K562 (cell line): ENCODE measurements around the genes GMPPB, RBM5 and HYAL3.

DNA sequence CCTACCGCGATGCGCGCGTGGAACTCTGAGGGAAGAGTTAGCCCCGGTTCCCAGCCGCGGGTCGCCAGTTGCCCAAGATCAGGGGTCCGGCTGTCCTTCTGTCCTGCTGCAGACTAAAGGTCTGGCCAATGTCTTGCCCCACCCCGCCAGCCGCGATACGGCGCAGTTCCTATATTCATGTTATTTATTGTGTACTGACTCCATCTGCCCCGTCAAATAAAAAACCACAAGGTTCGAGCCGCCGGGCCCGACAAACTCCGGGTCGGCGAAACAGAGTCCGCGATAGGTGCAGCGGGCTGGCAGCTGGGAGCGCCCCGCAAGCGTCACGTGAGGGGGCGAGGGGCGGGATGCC lies 336 bp upstream of the WDR6 start:
- RAMPAGE, long total RNA = no peak
- RRBS = 3% methylated on average over 10 of the region's 32 CpGs
PRO-cap:
- standard = bidirectional peak, plus-strand start outside the sequence, minus-strand start at position 329 of the sequence
- CoPRO, capped RNA only, 2 experiments = peak in 2 of 2 experiments; most common minus-strand start position 329 of the sequence (in 2)
- CoPRO, capped and uncapped RNA, 2 experiments = peak in 2 of 2 experiments; most common minus-strand start position 263 of the sequence (in 1)
- CoPRO, uncapped RNA only, 2 experiments = peak in 1 of 2 experiments; most common minus-strand start position 262 of the sequence (in 1)
CAGE:
- cytosol, long polyA plus RNA = no peak
- long polyA plus RNA = no peak
- nucleolus, long total RNA = no peak
- nucleus, long polyA plus RNA = no peak

- RAMPAGE, long total RNA = no peak
- RRBS = no CpG with 5 or more reads among the region's 14 CpGs
PRO-cap:
- standard = no peak
- CoPRO, capped RNA only, 2 experiments = no peak in any of the 2 experiments
- CoPRO, capped and uncapped RNA, 2 experiments = no peak in any of the 2 experiments
- CoPRO, uncapped RNA only, 2 experiments = no peak in any of the 2 experiments
CAGE:
- cytosol, long polyA plus RNA = no peak
- long polyA plus RNA = no peak
- nucleolus, long total RNA = no peak
- nucleus, long polyA plus RNA = no peak
Measured at GRCh38 chr3:49013115-49013554, 5.2 kb downstream of the DALRD3 start.

- RAMPAGE, long total RNA = no peak
- RRBS = no CpG with 5 or more reads among the region's 3 CpGs
PRO-cap:
- standard = no peak
- CoPRO, capped RNA only, 2 experiments = no peak in any of the 2 experiments
- CoPRO, capped and uncapped RNA, 2 experiments = no peak in any of the 2 experiments
- CoPRO, uncapped RNA only, 2 experiments = no peak in any of the 2 experiments
CAGE:
- cytosol, long polyA plus RNA = no peak
- long polyA plus RNA = no peak
- nucleolus, long total RNA = no peak
- nucleus, long polyA plus RNA = no peak
Measured at GRCh38 chr3:49175949-49176417, 4.6 kb downstream of the KLHDC8B start.

DNA sequence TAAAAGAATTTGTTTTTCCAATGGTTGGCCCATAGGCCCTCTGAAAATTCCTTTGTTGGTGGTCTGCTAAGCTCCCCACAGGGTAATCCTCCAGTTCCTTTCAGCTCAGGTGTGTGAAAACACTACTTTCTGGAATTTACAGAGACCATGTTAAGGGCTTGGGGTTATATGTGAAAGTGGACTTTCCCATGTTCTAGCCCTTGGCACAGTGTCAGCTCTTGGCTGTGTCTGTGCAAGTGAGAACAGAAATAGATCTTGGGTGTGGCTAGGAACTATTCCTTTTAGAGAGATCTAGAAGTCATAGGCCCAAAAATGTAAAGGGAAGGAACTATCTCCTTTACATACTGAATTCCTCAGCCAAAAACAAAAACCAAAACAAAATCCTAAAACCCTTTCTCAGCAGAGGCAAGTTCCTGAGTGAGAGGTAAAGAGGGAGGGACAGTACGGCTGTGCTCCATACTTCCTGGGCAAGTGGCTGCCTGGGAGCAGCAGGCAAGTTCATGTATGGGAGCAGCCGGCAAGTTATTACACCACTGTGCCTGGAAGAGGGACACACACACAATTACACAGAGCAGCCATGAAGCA lies 19.8 kb upstream of the C3orf62 start:
- RAMPAGE, long total RNA = no peak
- RRBS = no CpG with 5 or more reads among the region's 2 CpGs
PRO-cap:
- standard = no peak
- CoPRO, capped RNA only, 2 experiments = no peak in any of the 2 experiments
- CoPRO, capped and uncapped RNA, 2 experiments = no peak in any of the 2 experiments
- CoPRO, uncapped RNA only, 2 experiments = peak in 1 of 2 experiments; most common minus-strand start position 238 of the sequence (in 1)
CAGE:
- cytosol, long polyA plus RNA = no peak
- long polyA plus RNA = no peak
- nucleolus, long total RNA = no peak
- nucleus, long polyA plus RNA = no peak

DNA sequence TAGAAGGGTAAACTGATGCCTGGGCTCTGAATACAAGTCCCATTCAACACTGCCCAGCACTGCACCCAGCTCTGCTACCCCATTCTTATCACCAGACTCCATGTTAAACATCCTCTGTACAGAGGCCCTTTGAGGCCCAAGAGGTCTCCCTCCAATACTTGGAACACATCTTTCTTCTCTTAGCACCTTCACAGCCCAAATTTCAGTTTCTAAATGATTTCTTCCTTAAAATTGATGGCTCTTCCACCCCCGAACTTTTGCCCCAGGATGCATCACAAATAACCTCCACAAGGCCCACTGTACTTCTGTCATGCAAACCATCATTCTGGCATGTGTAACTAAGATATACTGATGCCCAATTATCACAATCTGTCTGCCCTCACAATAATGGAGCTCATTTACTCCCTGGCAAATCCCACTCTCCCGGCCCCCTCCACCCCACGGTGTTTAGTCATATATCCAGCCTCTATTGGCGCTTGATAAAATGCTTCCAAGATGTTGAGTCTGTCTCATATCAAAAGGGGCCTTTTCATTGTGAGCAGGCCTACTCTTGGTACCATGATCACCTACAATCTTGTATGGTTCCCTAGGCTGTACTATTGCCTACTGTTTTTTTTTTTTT lies 12.6 kb upstream of the GPX1 start:
- RAMPAGE, long total RNA = no peak
- RRBS = no CpG with 5 or more reads among the region's 4 CpGs
PRO-cap:
- standard = no peak
- CoPRO, capped RNA only, 2 experiments = no peak in any of the 2 experiments
- CoPRO, capped and uncapped RNA, 2 experiments = no peak in any of the 2 experiments
- CoPRO, uncapped RNA only, 2 experiments = no peak in any of the 2 experiments
CAGE:
- cytosol, long polyA plus RNA = no peak
- long polyA plus RNA = no peak
- nucleolus, long total RNA = no peak
- nucleus, long polyA plus RNA = no peak

- RAMPAGE, long total RNA = no peak
- RRBS = no CpG with 5 or more reads among the region's 8 CpGs
PRO-cap:
- standard = no peak
- CoPRO, capped RNA only, 2 experiments = no peak in any of the 2 experiments
- CoPRO, capped and uncapped RNA, 2 experiments = no peak in any of the 2 experiments
- CoPRO, uncapped RNA only, 2 experiments = no peak in any of the 2 experiments
CAGE:
- cytosol, long polyA plus RNA = no peak
- long polyA plus RNA = no peak
- nucleolus, long total RNA = no peak
- nucleus, long polyA plus RNA = no peak
Measured at GRCh38 chr3:49666507-49667028, 7.6 kb upstream of the APEH start.

- RAMPAGE, long total RNA = no peak
- RRBS = no CpG with 5 or more reads among the region's 12 CpGs
PRO-cap:
- standard = no peak
- CoPRO, capped RNA only, 2 experiments = no peak in any of the 2 experiments
- CoPRO, capped and uncapped RNA, 2 experiments = no peak in any of the 2 experiments
- CoPRO, uncapped RNA only, 2 experiments = no peak in any of the 2 experiments
CAGE:
- cytosol, long polyA plus RNA = no peak
- long polyA plus RNA = no peak
- nucleolus, long total RNA = no peak
- nucleus, long polyA plus RNA = no peak
Measured at GRCh38 chr3:49675863-49676337, 1.7 kb downstream of the APEH start.

GRCh38 chr3:49723665-49724625 lies at the start of gene GMPPB:
Gene GMPPB, minus strand, starts transcription at chr3:49723951.
- RAMPAGE, long total RNA = no peak
- RRBS = 2% methylated on average over 32 of the region's 101 CpGs
PRO-cap:
- standard = bidirectional peak, plus-strand start at chr3:49724219, minus-strand start at chr3:49723951
- CoPRO, capped RNA only, 2 experiments = peak in 2 of 2 experiments; most common plus-strand start chr3:49724219 (in 2); most common minus-strand start chr3:49723950 (in 1)
- CoPRO, capped and uncapped RNA, 2 experiments = peak in 2 of 2 experiments; most common plus-strand start chr3:49724219 (in 2); most common minus-strand start chr3:49723911 (in 1)
- CoPRO, uncapped RNA only, 2 experiments = peak in 2 of 2 experiments; most common plus-strand start chr3:49723905 (in 1); most common minus-strand start chr3:49724038 (in 2)
CAGE:
- cytosol, long polyA plus RNA = no peak
- long polyA plus RNA = no peak
- nucleolus, long total RNA = no peak
- nucleus, long polyA plus RNA = no peak

GRCh38 chr3:49901634-49902134 lies 2.0 kb downstream of the MST1R start:
- RAMPAGE, long total RNA = no peak
- RRBS = no CpG with 5 or more reads among the region's 7 CpGs
PRO-cap:
- standard = no peak
- CoPRO, capped RNA only, 2 experiments = no peak in any of the 2 experiments
- CoPRO, capped and uncapped RNA, 2 experiments = no peak in any of the 2 experiments
- CoPRO, uncapped RNA only, 2 experiments = no peak in any of the 2 experiments
CAGE:
- cytosol, long polyA plus RNA = no peak
- long polyA plus RNA = no peak
- nucleolus, long total RNA = no peak
- nucleus, long polyA plus RNA = no peak

DNA sequence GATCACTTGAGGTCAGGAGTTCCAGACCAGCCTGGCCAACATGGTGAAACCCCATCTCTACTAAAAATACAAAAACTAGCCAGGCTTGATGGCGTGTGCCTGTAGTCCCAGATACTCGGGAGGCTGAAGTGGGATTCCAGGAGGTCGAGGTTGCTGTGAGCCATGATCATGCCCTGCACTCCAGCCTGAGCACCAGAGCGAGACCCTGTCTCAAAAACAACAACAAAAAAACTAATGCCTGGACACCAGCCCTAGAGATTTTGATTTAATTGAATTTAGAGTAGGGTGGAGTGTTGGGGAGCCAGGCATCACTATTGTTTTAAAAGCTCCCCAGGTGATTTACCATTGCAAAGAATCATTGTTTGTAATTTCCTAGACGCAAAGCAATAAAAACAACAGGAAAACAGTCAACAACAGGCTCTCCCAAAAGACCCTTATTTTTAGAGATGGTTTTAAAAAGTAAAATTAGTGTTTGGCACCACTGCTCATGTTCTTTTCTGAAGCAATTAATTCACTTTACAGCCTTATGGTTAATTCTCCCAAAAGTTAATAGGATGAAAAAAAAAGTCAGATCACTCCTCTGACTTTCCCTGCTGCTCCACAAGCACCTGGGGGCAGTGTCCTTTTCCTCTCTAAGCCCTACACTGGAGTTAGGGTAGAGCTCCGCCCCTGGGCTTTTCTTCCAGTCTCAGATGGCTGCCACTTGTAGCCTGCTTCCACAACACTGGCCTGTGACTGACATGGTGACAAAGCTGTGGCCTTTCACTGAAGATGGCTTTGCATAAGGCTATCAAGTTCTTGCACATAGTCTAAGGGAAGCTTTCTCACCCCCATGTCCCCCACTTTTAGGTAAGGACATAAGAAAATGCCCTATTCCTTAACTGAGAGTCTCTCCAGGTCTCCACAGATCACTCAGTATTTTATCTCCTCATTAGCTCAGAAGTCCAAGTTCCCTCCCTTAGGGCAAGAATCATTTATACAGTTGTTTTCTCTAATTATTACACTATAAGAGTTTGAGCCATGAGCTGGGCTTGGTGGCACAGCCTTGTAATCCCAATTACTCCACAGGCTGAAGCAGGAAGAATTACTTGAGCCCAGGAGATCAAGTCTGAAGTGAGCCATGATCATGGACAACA lies 1.2 kb upstream of the MON1A start:
- RAMPAGE, long total RNA = no peak
- RRBS = no CpG with 5 or more reads among the region's 6 CpGs
PRO-cap:
- standard = bidirectional peak, plus-strand start at position 685 of the sequence, minus-strand start at position 619 of the sequence
- CoPRO, capped RNA only, 2 experiments = peak in 2 of 2 experiments; most common plus-strand start position 684 of the sequence (in 2); most common minus-strand start position 619 of the sequence (in 1)
- CoPRO, capped and uncapped RNA, 2 experiments = no peak in any of the 2 experiments
- CoPRO, uncapped RNA only, 2 experiments = peak in 1 of 2 experiments; most common plus-strand start position 685 of the sequence (in 1); most common minus-strand start position 548 of the sequence (in 1)
CAGE:
- cytosol, long polyA plus RNA = no peak
- long polyA plus RNA = no peak
- nucleolus, long total RNA = no peak
- nucleus, long polyA plus RNA = no peak

GRCh38 chr3:50088564-50089104 lies at the start of gene RBM5:
Gene RBM5, plus strand, starts transcription at chr3:50088919.
- RAMPAGE, long total RNA = start-site peak on the plus strand at chr3:50088935-50088974, 1,547 and 1,422 reads in 2 replicates
- RRBS = no CpG with 5 or more reads among the region's 30 CpGs
PRO-cap:
- standard = bidirectional peak, plus-strand start at chr3:50088919, minus-strand start at chr3:50088847
- CoPRO, capped RNA only, 2 experiments = peak in 2 of 2 experiments; most common plus-strand start chr3:50088919 (in 2); most common minus-strand start chr3:50088826 (in 2)
- CoPRO, capped and uncapped RNA, 2 experiments = peak in 2 of 2 experiments; most common plus-strand start chr3:50088954 (in 2); most common minus-strand start chr3:50088817 (in 2)
- CoPRO, uncapped RNA only, 2 experiments = no peak in any of the 2 experiments
CAGE:
- cytosol, long polyA plus RNA = start-site peak on the plus strand at chr3:50088945-50088977, 184 and 97 reads in 2 replicates
- long polyA plus RNA = start-site peak on the plus strand at chr3:50088931-50088955, 118 and 200 reads in 2 replicates
- nucleolus, long total RNA = no peak
- nucleus, long polyA plus RNA = start-site peak on the plus strand at chr3:50088937-50088977, 566 and 599 reads in 2 replicates

- RAMPAGE, long total RNA = no peak
- RRBS = no CpG with 5 or more reads among the region's 40 CpGs
PRO-cap:
- standard = no peak
- CoPRO, capped RNA only, 2 experiments = no peak in any of the 2 experiments
- CoPRO, capped and uncapped RNA, 2 experiments = no peak in any of the 2 experiments
- CoPRO, uncapped RNA only, 2 experiments = no peak in any of the 2 experiments
CAGE:
- cytosol, long polyA plus RNA = no peak
- long polyA plus RNA = no peak
- nucleolus, long total RNA = no peak
- nucleus, long polyA plus RNA = no peak
Measured at GRCh38 chr3:50194631-50195293, 3.4 kb downstream of the GNAT1 start.

DNA sequence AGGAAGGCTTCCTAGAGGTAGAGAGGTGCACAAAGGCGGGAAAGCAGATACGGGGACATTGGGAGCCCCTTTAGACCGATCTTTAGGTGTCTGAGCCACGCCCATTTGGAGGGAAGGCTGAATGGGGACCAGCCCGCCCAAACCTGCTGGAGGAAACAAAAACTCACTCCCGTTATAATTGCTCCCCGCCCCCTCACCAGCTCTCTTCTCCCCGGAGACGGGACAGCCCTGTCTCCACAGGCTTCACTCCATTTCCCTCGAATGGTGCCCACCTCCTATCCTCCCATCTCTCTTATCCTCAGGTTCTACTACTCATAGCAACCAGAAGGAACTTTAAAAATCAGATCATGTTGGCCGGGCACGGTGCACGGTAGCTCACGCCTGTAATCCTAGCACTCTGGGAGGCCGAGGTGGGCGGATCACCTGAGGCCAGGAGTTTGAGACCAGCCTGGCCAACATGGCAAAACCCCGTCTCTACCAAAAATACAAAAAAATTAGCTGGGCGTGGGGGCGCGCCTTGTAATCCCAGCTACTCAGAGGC lies 8.0 kb upstream of the GNAI2 start:
- RAMPAGE, long total RNA = no peak
- RRBS = no CpG with 5 or more reads among the region's 20 CpGs
PRO-cap:
- standard = bidirectional peak, plus-strand start at position 292 of the sequence, minus-strand start at position 107 of the sequence
- CoPRO, capped RNA only, 2 experiments = no peak in any of the 2 experiments
- CoPRO, capped and uncapped RNA, 2 experiments = no peak in any of the 2 experiments
- CoPRO, uncapped RNA only, 2 experiments = no peak in any of the 2 experiments
CAGE:
- cytosol, long polyA plus RNA = no peak
- long polyA plus RNA = no peak
- nucleolus, long total RNA = no peak
- nucleus, long polyA plus RNA = no peak

GRCh38 chr3:50252277-50252691 lies 16.3 kb downstream of the GNAI2 start:
- RAMPAGE, long total RNA = no peak
- RRBS = no CpG with 5 or more reads among the region's 15 CpGs
PRO-cap:
- standard = no peak
- CoPRO, capped RNA only, 2 experiments = no peak in any of the 2 experiments
- CoPRO, capped and uncapped RNA, 2 experiments = no peak in any of the 2 experiments
- CoPRO, uncapped RNA only, 2 experiments = no peak in any of the 2 experiments
CAGE:
- cytosol, long polyA plus RNA = no peak
- long polyA plus RNA = no peak
- nucleolus, long total RNA = no peak
- nucleus, long polyA plus RNA = no peak

GRCh38 chr3:50258692-50259421 lies 10.1 kb upstream of the SEMA3B start:
- RAMPAGE, long total RNA = no peak
- RRBS = no CpG with 5 or more reads among the region's 21 CpGs
PRO-cap:
- standard = no peak
- CoPRO, capped RNA only, 2 experiments = no peak in any of the 2 experiments
- CoPRO, capped and uncapped RNA, 2 experiments = no peak in any of the 2 experiments
- CoPRO, uncapped RNA only, 2 experiments = peak in 1 of 2 experiments; most common plus-strand start chr3:50258753 (in 1)
CAGE:
- cytosol, long polyA plus RNA = no peak
- long polyA plus RNA = no peak
- nucleolus, long total RNA = no peak
- nucleus, long polyA plus RNA = no peak

DNA sequence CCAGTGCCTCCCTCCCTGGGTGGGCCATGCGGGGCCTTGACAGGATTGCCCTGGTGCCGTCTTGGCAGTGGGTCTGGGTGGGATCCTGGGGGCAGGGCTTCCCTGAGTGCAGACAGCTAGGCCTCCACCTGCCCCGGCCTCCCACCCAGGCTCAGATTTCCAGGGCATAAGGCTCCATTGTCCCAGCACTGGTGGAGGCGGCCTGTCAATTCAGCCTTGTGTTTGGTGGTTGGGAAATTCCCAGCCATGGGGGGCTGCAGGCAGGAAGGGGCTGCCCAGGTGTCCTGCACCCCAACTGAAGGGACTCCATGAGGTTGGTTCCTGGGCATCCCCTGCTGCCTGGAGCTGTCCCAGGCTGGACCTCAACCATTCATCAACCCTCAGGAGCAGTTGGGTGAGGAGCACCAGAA lies 8.2 kb upstream of the SEMA3B start:
- RAMPAGE, long total RNA = no peak
- RRBS = no CpG with 5 or more reads among the region's 4 CpGs
PRO-cap:
- standard = no peak
- CoPRO, capped RNA only, 2 experiments = no peak in any of the 2 experiments
- CoPRO, capped and uncapped RNA, 2 experiments = no peak in any of the 2 experiments
- CoPRO, uncapped RNA only, 2 experiments = no peak in any of the 2 experiments
CAGE:
- cytosol, long polyA plus RNA = no peak
- long polyA plus RNA = no peak
- nucleolus, long total RNA = no peak
- nucleus, long polyA plus RNA = no peak

DNA sequence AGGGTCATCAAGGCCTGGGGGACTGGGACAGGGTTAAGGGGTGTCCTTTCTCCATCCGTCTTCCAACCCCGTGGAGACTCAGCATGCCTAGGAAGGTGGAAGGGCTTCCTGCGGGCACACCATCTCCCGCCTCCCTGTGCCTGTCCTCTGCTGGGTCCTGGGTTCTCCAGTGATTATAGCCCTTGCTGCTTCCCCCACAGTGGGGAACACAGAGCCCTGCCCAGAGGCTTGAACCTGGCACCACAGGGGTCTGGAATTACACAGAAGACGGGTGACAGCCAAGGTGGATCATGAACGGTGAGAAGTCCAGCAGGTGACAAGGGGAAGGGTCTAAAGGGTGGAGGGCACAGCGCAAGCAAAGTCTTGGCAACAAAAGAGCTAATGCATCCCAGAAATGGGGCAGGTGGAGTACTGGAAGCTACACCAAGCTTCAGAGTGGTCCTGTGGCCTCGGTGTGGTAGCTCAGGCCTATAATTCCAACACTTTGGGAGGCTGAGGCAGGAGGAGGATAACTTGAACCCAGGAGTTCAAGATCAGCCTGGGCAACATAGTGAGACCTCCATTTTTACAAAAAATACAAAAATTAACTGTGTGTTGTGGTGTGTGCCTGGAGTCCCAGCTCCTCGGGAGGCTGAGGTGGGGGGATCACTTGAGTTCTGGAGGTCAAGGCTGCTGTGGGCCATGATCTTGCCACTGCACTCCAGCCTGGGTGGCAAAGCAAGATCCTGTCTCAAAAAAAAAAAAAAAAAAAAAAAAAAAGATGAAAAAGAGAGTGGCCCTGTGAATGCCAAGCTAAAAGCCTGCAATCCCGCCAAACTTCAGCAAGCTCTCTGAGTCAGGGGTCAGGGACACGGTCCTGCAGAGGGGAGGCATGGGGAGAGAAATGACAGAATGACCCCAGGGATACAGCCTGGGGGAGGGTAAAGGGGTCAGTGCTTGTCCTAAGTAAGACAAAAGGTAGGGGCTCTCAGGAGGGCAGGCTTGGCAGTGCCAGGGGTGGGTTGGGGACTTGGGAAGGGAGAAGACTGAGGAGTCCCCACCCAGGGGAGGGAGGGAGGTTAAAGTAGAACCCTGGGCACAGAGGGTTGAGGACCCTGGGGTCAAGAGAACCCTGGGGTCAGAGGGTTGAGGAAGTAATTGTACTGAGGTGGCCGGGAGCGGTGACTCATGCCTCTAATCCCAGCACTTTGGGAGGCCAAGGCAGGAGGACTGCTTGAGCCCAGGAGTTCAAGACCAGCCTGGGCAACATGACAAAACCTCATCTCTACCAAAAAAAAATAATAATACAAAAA lies 5.7 kb upstream of the SEMA3B start:
- RAMPAGE, long total RNA = no peak
- RRBS = no CpG with 5 or more reads among the region's 13 CpGs
PRO-cap:
- standard = no peak
- CoPRO, capped RNA only, 2 experiments = no peak in any of the 2 experiments
- CoPRO, capped and uncapped RNA, 2 experiments = no peak in any of the 2 experiments
- CoPRO, uncapped RNA only, 2 experiments = no peak in any of the 2 experiments
CAGE:
- cytosol, long polyA plus RNA = no peak
- long polyA plus RNA = no peak
- nucleolus, long total RNA = no peak
- nucleus, long polyA plus RNA = no peak

DNA sequence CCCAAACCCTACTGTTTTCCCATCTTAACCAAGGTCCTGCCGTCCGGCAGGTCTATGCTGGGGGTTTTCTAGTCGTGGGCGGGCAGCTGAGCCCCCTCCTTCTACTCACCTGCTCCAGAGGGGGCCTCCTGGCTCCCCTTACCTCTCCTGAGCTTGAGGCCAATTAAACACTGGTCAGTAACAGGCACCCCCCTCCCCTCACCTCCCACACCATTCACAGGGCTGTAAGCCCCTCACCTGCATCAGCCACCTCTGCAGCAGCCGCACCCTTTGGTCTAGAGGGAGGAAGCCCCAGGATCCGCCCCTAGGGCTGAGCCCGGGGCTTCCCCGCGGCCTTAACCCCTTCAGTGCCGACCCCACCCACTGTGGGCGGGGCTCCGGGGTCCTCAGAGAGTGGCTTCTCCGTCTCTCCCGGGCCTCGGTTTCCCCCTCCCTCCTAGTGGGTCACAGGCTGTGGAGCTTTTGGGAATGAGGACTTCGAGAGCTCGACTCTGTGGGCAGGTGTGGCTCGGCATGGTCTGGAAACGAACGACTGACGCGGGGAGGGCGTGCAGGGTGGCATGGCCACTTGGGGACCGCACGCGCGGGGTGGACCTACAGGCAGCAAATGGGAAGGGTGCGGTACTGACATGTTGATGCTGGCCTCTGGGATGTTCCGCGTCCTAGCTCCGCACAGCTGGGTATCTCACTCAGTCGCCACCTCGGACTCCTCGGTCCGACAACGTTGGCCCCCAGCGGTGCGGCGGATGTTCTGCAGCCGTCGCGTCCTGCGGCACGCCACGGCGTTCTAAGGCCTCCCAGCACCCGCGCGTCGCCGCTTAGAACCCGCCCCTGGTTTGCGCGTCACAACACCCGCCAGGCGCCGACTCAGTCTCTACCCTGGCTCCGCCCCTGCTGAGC lies at the start of gene HYAL3:
TSS of gene HYAL3 (minus strand) at position 822 of the 900 bp plus-strand sequence.
- RAMPAGE, long total RNA = start-site peak on the minus strand centred at position 283 of the sequence, 59 bp wide, 17 and 24 reads in 2 replicates; start-site peak on the minus strand centred at position 745 of the sequence, 89 bp wide, 89 and 74 reads in 2 replicates
- RRBS = 3% methylated on average over 6 of the region's 58 CpGs
PRO-cap:
- standard = bidirectional peak, plus-strand start at position 363 of the sequence, minus-strand start at position 272 of the sequence; bidirectional peak, plus-strand start outside the sequence, minus-strand start at position 789 of the sequence
- CoPRO, capped RNA only, 2 experiments = peak in 2 of 2 experiments; most common plus-strand start position 363 of the sequence (in 1); most common minus-strand start position 789 of the sequence (in 2)
- CoPRO, capped and uncapped RNA, 2 experiments = peak in 2 of 2 experiments; most common plus-strand start position 706 of the sequence (in 1); most common minus-strand start position 789 of the sequence (in 2)
- CoPRO, uncapped RNA only, 2 experiments = peak in 2 of 2 experiments; most common minus-strand start position 753 of the sequence (in 2)
CAGE:
- cytosol, long polyA plus RNA = start-site peak on the minus strand centred at position 760 of the sequence, 165 bp wide, 163 and 79 reads in 2 replicates
- long polyA plus RNA = start-site peak on the minus strand centred at position 738 of the sequence, 137 bp wide, 67 and 42 reads in 2 replicates
- nucleolus, long total RNA = no peak
- nucleus, long polyA plus RNA = start-site peak on the minus strand centred at position 801 of the sequence, 99 bp wide, 108 and 155 reads in 2 replicates